ENCODE data around the gene DENND1A.

DNA sequence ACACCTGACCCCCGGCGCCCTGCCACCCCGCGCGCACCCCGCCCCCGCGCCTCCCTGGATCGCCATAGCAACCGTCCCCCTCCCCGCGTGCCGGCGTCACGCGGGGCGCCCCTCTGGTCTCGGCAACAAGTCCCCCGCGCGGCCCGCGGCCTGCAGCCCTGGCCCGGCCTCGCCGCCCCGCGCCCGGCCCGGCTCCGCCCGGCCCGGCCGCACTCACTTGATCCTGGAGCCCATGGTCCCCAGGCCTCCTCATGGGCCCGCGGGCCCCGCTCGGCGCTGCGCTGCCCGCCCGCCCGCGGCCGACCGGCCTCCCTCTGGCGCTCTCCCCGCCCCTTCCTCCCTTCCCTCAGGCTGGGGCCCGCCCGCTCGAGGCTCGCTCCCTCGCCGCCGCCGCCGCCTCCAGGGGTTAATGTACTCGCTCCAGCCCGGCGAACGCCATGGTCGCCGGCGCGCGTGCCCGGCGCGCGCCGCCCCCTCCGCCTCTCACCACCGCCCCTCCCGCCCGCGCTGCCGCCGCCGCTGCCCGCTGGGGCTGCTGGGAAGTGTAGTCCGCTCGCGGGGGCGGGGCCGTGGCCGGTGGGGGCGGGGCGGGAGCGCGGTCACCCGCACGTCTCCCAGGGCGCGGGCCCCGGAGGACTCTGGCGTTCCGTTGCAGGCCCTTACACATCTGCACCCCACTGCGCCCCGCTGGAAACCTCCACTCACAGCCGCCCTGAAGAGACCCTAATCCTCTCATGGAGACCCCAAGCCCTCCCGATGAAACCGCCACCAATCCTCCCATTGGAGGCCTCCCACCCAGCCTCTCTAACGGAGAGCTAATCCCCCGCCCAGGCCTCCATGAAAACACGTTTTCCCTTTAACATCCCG is at the start of gene DENND1A:
TSS of gene DENND1A (minus strand) at position 455 of the 867 bp plus-strand sequence.
- PRO-cap, 2 experiments = peak in 2 of 2 experiments; most common plus-strand start position 570 of the sequence (in 1); most common minus-strand start position 316 of the sequence (in 2)

DNA sequence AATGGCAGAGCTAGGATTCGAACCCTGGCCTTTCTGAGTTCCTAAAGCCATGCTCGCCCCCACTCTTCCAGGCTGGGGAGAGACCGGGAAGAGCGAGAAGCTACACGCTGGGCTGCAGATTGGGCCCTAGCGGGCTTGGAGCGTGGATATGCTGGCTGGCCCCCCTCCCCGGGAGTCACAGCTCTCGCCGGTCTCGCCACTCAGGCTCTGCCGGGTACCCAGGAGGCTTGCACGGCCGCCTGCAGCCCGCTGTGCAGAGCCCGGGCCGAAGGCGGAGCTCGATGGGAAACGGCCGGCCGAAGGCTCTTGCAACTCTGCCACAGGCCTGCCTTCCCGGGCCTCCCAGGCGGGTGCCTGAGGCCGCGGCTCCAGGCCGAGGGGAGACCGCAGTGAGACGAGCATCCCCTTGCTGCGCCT is 676 bp upstream of the LHX2 start:
- PRO-cap, 2 experiments = no peak in any of the 2 experiments

GRCh38 chr9:124045462-124045938 is 33.9 kb downstream of the LHX2 start:
- PRO-cap, 2 experiments = no peak in any of the 2 experiments

GRCh38 chr9:124216506-124217061 is 41.2 kb upstream of the NEK6 start:
- PRO-cap, 2 experiments = no peak in any of the 2 experiments

GRCh38 chr9:124251913-124252463 is 5.8 kb upstream of the NEK6 start:
- PRO-cap, 2 experiments = no peak in any of the 2 experiments

DNA sequence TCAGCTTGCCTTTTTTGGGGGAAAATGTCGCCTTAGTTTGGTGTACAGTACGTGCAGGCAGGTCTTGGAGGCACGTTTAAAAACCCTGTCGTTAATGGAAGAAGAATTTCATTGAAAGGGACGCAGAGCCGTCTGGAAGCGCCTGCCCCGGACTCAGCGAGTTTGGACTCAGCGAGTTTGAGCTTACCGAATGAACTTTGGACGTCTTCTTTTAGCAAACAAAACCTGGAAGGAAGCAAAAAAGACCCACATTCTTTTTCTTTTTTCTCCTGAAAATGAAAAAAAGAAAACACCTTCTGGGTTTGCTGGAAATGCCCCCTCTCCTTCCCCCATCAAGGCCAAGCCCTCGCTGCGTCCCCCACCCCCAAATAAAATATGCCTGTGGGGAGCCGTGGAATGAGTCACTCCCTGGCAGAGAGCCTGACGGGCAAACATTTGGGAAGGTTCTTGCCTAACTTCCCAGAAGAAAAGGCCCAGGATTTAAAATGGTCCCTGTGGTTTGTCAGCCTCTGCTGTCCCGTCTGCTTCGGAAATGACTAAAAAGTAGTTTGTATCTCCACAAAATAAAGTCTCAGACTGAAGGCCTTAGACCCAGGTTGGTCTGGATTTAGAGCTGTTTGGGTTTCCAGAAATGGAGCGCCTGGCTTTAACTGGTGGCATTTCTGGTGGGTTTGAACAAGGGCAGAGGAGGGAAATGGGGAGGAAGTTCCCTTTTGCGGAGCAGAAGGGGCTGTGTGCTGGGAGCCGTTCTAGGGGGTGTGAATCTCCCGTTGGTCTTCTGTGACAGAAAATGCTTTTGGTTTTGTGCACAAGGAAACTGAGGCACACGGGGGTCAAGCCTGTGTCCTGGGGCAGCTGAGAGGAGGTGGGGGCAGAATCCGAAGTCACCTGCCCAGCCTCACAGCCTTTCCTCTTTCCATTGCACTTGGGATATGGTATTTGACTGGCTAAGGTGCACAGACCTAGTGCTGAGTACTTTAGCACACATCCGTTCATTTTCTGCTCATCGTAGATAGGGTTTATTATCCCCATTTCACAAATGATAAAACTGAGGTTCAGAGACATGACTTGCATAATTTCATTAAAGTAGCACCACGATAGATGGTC is 1.9 kb downstream of the NEK6 start:
- PRO-cap, 2 experiments = peak in 2 of 2 experiments; most common plus-strand start position 483 of the sequence (in 1); most common minus-strand start position 164 of the sequence (in 1)

GRCh38 chr9:124263588-124264585 is 6.1 kb downstream of the NEK6 start:
- PRO-cap, 2 experiments = no peak in any of the 2 experiments

DNA sequence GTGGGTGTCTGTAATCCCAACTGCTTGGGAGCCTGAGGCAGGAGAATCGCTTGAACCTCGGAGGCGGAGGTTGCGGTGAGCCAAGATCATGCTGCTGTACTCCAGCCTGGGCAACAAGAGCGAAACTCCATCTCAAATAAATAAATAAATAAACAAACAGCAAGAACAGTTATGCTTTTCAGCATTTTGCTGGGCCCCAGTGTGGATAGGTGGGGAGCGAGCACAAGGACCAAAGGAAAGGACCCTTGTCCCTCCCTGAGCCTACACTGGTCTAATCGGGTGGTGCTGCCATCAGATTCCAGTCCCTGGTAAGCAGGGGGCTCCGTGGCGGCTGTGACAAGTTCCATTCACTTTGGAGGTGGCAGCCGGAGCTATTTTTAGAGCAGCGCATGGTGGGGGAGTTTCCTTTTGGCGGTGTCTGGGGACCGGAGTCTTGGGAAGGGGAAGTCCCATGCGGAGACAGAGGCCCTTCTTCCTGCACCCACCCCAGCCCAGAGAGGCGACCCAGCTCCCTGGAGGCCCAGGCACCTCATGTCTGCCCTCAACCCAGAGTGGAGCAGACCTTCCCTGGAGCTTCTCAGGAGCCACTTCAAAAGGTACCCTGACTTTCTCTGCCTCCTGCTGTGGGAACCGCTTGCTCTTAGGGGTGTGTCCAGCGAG is 33.9 kb downstream of the NEK6 start:
- PRO-cap, 2 experiments = no peak in any of the 2 experiments

- PRO-cap, 2 experiments = no peak in any of the 2 experiments
Observed at GRCh38 chr9:124477309-124477755, 27.1 kb downstream of the ADGRD2 start.

DNA sequence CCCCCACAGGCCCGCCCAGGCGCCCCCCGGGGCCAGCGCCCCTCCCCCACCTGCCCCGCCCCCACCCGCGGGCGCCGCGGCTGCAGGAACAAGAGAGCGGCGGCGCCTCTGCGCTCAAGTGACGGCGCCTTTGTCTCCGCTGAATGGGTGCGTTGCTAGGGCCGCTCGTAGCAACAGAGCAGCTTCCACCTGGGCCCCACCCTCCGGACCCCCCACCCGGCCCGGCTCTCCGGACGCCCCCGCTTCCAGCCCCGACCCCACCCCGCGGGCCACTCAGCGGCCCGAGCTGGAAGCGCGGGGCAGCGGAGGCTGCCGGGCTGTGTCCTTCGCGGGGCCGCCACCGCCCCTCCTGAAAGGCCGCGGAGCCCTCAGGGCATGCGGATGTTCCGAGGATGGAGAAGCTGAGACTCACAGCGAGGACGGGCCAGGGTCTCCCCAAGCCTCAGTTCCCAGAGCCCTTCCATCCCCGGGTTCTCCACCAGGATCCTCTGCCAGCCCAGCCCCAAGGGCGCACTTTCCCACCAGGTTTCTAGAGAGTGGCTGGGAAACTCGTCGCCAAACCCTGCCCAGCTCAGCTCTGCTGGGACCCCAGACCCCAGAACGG is 27.6 kb downstream of the ADGRD2 start:
- PRO-cap, 2 experiments = no peak in any of the 2 experiments

DNA sequence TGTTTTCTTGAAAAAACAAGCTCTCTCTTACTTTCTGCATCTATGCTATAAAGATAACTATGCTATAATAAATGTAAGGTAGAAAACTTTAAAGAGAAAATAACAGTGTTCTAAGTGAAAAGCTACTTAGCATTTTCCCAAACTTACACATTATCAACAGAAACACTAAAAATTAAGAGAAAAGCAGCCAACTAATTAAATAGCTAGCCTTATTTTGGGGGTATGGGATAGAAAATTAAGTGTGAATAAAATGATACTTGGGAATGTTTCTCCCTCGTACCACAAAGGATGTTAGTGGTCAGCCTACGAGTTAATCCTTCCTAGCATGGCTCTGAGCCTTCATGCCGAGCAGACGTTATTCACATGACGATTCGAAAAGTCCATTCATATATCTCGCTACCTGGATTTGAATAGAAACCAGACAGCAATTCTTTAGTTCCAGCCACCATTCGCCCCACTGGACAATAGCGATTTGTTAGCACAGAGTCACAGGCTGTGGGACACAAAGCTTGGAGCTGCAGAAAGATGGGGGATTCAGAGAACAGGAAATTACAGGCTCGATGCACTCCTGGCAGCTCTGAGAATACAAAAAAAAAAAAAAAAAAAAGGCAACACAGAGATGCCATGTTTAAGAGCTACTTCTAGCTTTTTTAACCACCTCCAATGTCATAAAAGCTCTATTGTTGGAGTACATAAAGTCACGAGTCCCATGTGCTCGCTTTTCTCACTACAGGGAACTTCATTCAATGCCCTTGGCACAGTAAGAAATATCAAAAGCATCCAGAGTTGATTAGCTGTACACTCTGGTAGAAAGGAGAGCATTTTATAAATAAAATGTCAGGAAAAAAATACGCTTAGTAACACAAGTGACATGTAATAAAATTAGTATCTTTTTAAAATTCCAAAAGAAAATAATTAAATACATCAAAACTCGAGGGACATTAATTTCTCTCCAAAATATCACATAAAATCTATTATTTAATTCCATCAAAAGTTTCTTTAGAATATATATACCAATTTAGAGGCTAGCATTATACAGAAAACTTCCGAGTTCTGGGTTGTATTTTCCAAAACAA is 110.7 kb downstream of the NR6A1 start:
- PRO-cap, 2 experiments = peak in 1 of 2 experiments; most common plus-strand start position 680 of the sequence (in 1); most common minus-strand start position 361 of the sequence (in 1)

DNA sequence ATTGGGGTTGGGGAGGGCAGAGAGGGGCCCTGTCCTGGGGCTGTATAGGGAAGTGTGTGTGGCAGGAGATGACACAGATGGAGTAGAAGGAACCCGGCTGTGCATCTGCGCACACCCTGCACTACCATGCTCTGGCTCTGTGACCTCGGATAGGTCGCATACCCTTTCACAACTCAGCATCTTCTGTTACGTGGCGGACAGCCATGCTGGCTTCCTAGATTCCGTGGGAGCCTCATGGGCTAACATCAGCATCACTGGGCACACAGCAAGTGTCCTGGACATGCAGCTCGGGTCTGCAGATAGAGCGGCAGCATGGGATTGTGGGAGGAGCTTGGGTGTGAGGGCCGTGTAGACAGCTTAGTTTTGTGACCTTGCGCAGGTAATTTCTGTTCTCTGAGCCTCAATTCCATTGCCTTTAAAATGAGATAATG is 9.2 kb downstream of the ARPC5L start:
- PRO-cap, 2 experiments = no peak in any of the 2 experiments

- PRO-cap, 2 experiments = no peak in any of the 2 experiments
Observed at GRCh38 chr9:124878052-124879024, 16.4 kb downstream of the ARPC5L start.

- PRO-cap, 2 experiments = no peak in any of the 2 experiments
Observed at GRCh38 chr9:124920983-124921683, 19.8 kb downstream of the GOLGA1 start.

GRCh38 chr9:125188499-125189395 is 856 bp downstream of the PPP6C start:
- PRO-cap, 2 experiments = no peak in any of the 2 experiments

GRCh38 chr9:125315464-125316266 is 54.0 kb downstream of the GAPVD1 start:
- PRO-cap, 2 experiments = no peak in any of the 2 experiments

GRCh38 chr9:125506214-125506463 is 200.9 kb downstream of the MAPKAP1 start:
- PRO-cap, 2 experiments = no peak in any of the 2 experiments

DNA sequence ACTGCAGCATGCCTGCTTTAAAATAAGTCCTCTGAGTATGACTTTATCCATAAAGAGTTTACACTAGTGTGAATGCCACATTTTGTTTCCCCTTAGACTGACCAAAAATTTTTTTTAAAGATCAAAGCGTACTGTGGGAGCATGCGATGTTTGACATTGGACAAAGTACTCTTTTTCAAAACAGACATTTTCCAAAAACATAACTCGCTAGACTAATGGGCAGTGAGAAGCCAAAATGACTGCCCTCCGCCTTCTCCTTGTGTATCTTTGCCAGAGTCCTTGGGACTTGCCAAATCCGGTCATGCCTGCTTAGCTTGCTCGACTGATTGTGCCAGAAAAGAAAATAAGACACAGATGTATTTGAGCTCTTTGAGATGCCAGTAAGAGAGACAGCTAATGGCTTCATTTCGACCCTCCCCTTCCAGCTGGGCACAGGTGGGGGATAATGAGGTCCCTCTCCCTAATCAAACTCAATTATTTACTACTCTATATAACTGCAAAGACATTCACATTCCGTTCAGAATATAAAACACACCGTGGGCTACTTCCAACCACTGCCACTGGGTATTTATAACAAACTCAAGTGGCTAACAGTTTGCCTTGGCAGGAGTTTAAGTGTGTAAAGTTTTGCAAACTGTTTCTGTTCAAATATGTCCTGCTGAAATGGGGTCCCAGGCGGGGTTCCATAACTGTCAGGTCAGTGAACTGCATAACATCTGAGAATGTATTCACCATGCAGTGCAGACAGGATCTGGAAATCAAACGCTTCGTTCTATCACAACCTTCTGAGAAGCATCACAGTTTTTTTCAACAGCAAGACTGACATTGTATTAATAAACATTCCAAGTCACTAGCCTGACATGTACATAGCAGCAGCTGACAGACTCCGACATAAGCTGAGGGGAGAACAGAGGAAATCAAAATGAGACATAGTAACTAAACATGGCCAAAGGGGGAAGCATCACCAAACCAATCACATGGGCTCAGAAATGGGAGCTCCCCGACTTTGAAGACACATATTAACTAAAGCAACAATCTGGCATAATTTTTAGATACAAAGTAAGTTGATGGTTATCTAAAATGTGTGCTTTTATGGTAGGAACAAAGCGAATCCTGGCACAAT is 157.2 kb downstream of the MAPKAP1 start:
- PRO-cap, 2 experiments = no peak in any of the 2 experiments

DNA sequence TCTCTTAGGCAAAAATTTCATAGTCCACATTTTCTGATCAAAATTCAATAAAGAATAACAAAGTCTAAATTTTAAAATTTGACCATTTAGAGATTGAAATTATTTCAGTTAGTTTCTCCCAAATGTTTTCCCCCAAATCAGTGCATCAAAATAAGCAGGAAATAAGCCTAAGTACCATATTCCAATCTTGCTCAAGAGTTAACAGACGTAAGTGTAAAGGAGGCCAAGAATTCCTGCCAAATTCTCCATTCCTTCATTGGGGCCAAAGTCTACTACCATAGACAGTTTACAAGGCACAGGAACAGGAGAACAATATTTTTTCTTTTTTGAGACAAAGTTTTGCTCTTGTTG is 128.1 kb downstream of the MAPKAP1 start:
- PRO-cap, 2 experiments = no peak in any of the 2 experiments

- PRO-cap, 2 experiments = no peak in any of the 2 experiments
Observed at GRCh38 chr9:125608264-125608849, 98.7 kb downstream of the MAPKAP1 start.